Sigmoid colon (tissue), 4 donors: ENCODE measurements around a stretch of chr21.

DNA sequence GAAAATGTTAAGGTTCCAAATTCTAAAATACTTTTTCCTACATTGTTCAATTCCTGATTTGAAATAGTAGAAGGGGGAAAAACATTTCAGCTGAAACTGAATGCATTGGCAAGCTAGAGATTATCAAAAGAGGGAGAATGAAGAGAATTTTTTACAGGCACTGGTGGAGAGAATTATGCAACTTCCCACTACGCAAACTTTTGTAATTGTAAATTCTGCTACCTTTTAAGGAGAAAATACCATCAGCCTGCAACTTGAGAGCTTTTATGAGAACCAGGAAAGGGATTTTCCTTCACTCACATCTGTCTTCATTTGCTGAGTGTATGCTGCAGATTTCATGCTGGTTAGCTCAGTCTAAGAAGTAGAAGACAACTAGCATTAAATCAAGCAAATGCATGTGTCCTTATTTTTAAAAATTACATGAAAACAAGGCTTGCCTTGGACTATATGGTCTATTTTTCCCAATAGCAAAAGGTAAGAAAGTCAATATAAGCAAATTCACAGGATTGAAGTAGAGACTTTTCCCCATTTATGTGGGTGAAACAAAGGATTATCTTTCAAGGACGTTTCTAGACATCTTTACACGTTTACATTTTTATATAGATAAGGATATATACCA, 43.6 kb downstream of the ADAMTS1 start:
- PRO-cap: bidirectional peak, plus-strand start at position 305 of the sequence, minus-strand start at position 202 of the sequence
- RAMPAGE, long total RNA, 4 experiments: no peak in any of the 4 experiments

GRCh38 chr21:26835710-26835967, 9.6 kb downstream of the ADAMTS1 start:
- PRO-cap: no peak
- RAMPAGE, long total RNA, 4 experiments: no peak in any of the 4 experiments

DNA sequence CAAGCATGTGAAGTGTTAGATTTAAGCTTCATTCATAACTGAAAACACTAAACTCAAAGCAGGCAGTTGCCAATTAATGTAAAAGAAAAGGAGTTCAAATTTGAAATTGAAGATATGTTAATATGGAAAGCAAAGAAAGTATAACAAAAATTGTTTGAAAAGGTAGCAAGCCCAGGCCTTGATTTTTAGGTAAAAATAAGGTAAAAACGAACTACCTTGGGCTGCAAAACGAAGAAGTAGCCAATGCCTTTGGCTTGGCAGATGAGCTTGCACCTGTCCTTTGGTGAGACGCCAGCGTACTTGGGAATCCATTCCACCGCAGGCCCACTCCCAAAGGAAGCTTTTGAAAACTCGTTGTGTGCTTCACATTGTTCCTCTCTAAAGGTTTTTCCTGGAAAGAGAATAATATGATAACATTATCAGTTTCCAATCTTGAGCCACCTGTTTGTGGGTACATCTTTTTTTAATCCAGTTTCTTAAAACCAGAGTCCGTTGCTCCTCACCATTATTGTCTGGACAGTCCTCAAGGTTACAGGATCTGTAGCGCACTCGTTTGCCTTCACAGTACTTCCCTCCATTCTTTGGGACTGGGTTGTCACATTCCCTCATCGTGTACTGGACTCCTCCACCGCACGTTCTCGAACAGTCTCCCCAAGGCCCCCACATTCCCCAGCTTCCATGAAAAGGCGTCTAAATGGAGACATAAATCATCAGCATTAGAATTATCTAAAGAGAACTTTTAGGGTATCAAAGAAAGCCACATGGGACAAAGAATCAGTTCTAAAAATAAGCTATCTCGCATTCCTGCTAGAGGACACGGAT, 5.6 kb downstream of the ADAMTS1 start:
- PRO-cap: no peak
- RAMPAGE, long total RNA, 4 experiments: start-site peak on the minus strand in 1 of 4 experiments, centred at positions 269 to 585 of the sequence, 27 reads per replicate

GRCh38 chr21:26954618-26954926, 12.3 kb downstream of the ADAMTS5 start:
- PRO-cap: no peak
- RAMPAGE, long total RNA, 4 experiments: no peak in any of the 4 experiments

DNA sequence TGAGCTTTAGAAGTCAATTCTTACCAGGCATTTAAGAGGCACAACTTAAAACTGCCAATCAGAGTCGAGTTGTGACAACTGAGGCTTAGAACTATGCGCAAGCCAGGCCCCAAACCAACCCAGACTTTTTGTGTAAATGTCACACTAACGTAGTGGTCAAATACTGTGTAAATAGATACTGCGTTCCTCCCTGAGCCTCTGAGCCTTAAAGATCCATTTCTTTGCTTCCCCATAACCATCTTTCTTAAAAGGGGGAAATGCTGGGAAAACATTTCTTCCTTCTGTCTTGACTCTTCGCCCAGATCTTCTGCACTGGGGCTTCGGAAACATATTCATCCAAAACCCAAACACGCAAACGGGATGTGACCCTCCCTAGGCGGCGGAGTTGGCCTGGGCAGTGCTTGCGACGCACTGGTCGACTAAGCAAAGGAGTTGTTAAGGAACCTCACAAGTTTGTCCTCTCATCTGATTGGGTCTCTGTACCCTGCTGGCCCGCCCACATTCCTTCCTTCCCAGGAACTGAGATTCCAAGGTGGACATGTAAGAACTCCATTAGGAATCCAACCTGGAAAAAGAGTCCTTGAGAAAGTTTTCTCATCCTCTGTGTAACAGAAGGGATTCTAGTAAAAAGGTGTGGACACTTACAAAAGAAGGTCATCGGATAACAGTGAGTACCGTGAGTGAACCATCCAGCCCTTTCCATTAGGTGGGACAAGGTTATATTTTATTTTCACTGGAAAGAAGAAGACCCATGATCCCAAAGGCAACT, 2.5 kb downstream of the ADAMTS5 start:
- PRO-cap: no peak
- RAMPAGE, long total RNA, 4 experiments: start-site peak on the plus strand in 3 of 4 experiments, centred at position 536 of the sequence, 5 to 26 reads per replicate

DNA sequence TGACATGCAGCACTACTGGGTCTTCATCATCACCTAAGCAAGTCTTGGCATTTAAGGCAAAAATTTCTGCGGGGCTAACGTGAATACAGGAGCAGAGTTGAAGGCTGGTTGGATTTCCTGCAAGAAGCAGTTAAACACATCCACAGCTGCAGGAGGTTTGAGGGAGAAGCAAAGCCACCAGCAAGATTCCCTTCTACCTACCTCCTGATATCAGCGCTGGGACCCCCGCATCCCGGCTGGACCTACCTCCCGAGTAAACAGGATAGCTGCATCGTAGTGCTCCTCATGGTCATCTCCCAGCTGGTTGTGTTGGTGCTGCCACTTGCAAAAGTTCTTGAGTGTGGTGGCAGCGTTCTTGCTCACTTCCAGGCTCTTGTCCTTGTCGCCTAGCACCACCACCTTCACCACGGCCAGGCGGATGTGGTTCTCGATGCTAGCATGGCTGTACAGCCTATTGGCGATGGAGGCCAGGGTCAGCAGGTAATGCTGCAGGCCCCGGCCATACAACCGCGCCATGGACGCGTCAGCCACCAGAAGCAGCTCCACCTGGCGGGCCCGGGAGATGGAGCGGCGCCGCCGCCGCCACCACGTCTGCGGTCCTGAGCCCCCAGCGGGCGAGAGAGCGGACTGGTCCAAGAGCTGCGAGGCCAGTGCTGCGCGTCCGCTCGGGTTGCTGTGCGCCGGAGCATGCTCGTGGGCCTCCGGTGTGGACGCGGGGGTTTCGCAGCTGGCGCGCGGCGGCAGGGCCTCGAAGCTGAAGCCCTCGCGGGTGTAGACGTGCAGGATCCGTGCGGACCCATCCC, 1.6 kb downstream of the ADAMTS5 start:
- PRO-cap: no peak
- RAMPAGE, long total RNA, 4 experiments: start-site peak on the plus strand in 1 of 4 experiments, centred at position 674 of the sequence, 5 reads per replicate; start-site peak on the minus strand in 1 of 4 experiments, centred at position 450 of the sequence, 18 reads per replicate

DNA sequence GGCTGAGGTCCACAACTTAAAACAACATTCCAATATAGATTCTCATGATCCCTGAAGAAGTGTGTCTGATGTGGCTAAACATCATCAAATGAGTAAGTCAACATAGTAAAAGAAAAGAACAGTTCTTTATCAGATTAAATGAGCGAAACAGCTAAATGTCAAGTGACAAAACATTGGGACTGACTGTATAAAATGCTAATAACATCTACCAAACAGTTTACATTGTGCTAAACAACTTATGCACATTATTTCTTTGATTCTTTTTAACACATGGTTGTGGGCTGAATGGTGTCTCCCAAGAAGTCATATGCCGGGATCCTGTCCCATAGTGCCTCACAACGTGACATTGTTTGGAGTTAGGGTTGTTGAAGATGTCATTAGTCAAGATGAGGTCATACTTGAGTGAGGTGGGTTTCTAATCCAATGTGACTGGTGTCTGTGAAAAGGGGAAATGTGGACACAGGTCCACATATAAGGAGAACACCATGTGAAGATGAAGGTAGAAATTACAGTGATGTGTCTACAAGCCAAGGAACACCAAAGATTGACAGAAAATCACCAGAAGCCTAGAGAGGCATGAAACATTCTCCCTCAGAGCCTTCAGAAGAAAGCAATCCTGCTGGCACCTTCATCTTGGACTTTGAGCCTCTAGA, 345.9 kb downstream of the N6AMT1 start:
- PRO-cap: no peak
- RAMPAGE, long total RNA, 4 experiments: no peak in any of the 4 experiments

DNA sequence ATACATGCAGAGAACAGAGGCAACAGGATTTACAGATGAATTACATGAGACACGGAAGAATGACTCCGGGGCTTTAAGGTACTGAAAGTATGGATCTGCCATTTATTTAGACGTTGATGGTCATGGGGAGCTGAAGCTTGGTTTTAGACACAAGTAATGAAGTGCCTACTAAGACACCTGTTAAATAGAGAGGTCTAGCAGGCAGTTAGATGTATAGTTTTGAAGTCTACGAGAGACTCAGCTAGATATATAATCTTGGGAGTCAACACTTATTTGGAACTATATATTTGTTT, 1.0 kb downstream of the RWDD2B start:
- PRO-cap: no peak
- RAMPAGE, long total RNA, 4 experiments: no peak in any of the 4 experiments

DNA sequence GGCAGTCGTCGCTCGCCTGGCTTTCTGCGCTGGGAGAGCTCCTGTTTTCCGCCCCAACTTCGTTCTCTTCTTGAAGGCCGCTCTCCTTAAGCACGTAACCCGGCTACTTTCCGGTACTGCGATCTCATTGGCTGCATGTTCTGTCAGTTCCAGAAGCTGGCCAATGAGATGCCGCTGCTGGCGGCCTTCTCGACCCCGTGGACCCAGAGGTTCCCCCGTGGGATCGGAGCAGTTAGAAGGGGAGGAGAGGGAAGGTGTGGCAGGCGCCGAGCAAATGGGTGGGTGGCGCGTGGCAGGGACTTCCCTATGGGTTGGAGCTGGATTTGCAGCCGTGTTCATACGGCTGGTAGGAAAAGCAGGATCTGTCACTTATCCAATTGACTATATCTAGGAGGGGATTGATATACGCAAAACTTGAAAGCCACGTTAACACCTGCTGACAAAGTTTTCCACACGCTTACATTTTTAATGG, 368 bp downstream of the USP16 start:
- PRO-cap: bidirectional peak, plus-strand start at position 235 of the sequence, minus-strand start at position 61 of the sequence
- RAMPAGE, long total RNA, 4 experiments: no peak in any of the 4 experiments

GRCh38 chr21:29073779-29074403, 443 bp upstream of the CCT8 start:
- PRO-cap: bidirectional peak, plus-strand start at chr21:29073860, minus-strand start at chr21:29073644
- RAMPAGE, long total RNA, 4 experiments: no peak in any of the 4 experiments

DNA sequence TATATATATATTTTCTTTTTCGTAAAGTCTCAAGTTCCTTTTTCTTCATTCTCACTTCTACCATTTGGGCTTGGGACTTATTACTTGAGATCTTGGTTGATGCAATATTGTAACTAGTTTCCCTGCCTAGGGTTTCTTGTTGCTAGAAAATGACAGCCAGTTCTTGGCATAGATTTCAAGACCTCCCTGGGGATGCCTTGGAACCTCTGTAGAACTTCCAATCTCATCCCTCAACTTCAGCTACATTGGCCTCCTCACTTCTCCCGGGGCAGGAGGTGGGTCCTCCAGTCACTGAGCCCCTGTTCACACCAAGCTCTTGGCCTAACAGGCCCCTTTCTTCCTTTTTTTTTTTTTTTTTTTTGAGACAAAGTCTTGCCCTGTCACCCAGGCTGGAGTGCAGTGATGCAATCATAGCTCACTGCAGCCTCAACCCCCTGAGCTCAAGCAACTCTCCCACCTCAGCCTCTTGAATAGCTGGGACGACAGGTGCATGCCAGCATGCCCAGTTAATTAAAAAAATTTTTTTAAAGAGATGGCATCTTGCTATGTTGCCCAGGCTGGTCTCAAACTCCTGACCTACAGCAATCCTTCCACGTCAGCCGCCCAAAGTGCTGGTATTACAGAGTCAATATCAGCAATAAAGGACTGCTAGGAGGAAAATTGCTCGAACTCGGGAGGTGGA, 33.0 kb downstream of the MAP3K7CL start:
- PRO-cap: no peak
- RAMPAGE, long total RNA, 4 experiments: no peak in any of the 4 experiments

DNA sequence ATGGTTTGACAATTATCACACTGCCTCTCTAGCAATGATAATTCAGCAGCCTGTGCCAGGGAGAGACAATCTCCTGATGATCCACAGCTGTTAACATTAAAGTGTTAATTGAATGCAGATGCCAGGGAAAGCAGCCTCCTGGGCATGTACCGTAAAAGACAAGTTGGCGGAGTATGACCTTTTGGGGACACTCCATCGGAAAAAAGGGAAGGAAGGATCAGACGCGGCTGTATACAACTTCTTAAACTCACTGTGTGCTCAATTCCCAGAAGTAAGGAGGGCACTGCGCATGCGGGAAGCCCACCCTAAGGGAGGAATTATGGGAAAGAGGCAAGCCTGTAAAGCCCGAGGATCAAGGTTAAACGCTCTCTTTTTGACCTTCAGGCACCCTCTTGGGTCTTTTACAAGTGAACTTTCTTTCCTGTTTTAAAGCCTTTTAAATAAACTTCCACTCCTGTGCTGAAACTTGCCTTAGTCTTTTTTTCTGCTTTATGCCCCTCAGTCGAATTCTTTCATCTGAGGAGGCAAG, 62.7 kb downstream of the MAP3K7CL start:
- PRO-cap: no peak
- RAMPAGE, long total RNA, 4 experiments: no peak in any of the 4 experiments

GRCh38 chr21:29193622-29194034, 63.2 kb downstream of the MAP3K7CL start:
- PRO-cap: no peak
- RAMPAGE, long total RNA, 4 experiments: no peak in any of the 4 experiments

DNA sequence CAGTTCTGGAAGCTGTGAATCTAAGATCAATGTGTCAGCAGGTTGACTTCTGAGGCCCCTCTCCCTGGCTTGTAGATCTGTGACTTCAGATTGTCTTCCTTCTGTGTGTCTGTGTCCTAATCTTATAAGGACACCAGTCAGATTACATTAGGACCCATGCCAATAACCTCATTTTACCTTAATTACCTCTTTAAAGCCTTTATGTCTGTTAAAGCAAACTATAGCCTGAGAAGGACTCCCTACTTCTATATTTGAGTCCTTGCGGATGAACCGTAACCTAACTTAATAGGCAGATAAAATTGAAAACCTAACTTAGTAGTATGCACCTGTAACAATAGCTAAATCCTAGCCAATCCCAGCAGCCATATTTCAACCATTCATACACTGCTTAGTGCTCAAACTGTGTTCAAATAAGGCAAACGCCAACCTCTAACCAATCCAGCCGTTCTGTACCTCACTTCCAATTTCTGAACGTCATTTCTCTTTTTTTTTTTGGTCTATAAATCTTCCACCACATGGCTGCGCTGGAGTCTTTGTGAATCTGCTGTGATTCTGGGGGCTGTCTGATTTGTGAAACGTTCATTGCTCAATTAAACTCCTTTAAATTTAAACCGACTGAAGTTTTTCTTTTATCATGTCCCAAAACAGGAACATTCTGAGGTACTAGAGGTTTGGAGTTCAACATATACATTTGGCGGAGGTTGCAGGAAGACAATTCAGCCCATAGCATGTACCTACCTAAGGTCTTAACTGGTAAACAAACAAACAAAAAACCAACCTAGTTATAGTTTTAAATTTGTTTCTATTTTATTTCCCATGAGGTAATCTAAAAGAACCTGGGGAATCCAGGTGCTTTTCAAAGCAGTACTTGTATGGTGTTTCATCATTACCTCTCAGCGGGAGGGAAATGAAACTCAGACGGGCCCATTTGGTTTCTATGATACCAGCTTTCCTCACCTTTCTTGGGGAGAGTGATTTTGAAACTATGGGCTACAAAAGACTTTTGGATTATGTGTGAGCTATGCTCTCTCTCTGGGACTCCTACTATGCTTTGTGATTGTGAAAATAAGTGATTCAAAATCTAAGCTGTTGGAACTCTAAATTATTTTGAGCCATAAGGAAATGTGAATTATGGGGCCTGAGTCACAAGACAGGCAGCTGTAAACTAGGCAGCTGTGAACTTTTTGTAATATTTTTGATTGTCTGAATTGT, 65.5 kb upstream of the BACH1 start:
- PRO-cap: no peak
- RAMPAGE, long total RNA, 4 experiments: no peak in any of the 4 experiments

DNA sequence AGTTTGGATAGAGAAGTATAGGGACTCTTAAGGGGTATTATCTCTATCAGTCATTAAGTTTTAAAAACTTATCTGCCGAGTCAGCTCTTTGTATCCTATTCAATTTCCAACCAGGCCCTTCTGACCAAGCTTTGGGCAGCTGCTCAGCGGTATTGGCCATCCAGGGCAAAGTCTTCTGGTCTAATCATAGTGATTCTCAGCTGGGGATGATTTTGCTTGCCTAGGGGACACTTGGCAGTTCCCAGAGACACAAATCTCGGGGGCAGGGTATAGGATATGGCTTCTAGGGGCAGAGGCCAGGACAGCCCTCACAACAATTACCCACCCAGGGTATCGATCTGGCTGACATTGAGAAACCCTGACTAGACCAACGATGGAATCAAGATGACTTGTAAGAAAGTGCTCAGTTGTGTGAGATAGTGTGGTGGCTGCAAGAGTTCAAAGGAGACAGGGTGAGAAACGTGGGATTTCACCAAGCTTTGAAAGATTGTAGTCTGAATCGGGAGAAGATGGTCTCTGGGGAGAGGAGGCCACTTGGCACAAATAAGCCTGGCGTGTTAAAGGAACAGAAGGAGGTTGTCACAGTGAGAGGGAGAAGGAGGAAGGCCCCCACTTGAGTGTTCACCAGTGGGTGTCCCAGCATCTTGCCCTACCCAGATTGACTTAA, 47.8 kb downstream of the BACH1 start:
- PRO-cap: no peak
- RAMPAGE, long total RNA, 4 experiments: no peak in any of the 4 experiments

- PRO-cap: no peak
- RAMPAGE, long total RNA, 4 experiments: no peak in any of the 4 experiments
Observed at GRCh38 chr21:30319965-30320300, 182 bp downstream of the KRTAP26-1 start.

DNA sequence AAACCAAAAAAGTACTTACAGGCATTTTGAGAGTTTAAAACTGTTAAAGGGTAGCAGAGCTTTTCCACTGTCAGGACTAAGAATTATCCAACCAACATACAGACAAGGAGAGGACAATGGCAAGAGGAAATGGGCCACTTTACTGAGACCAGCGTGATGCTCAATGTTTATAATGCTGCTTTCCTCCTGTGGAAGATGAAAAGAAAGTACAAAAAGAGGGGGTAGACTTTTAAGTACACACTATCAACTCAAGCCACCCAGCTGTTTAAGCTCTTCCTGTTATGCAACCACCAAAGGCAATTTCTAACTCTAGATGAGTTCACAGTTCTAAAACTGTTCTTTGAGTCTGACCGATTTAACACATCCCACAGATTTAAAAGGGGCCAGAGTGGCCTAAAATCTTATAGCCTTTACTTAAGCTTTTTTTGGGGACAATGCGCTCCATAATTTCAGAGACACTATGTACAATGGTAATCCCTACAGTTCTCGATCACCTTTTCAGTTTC, 120.9 kb upstream of the KRTAP19-8 start:
- PRO-cap: no peak
- RAMPAGE, long total RNA, 4 experiments: no peak in any of the 4 experiments

GRCh38 chr21:31161096-31161806, 123.0 kb upstream of the KRTAP19-8 start:
- PRO-cap: no peak
- RAMPAGE, long total RNA, 4 experiments: no peak in any of the 4 experiments

GRCh38 chr21:31231248-31231615, 112.8 kb downstream of the TIAM1 start:
- PRO-cap: no peak
- RAMPAGE, long total RNA, 4 experiments: no peak in any of the 4 experiments

GRCh38 chr21:31577039-31577331, 82.5 kb upstream of the SOD1 start:
- PRO-cap: no peak
- RAMPAGE, long total RNA, 4 experiments: no peak in any of the 4 experiments